Bronchus fibroblast of lung (primary cell): Measurements from ENCODE around the genes PBXIP1, FLAD1 and LENEP.

DNA sequence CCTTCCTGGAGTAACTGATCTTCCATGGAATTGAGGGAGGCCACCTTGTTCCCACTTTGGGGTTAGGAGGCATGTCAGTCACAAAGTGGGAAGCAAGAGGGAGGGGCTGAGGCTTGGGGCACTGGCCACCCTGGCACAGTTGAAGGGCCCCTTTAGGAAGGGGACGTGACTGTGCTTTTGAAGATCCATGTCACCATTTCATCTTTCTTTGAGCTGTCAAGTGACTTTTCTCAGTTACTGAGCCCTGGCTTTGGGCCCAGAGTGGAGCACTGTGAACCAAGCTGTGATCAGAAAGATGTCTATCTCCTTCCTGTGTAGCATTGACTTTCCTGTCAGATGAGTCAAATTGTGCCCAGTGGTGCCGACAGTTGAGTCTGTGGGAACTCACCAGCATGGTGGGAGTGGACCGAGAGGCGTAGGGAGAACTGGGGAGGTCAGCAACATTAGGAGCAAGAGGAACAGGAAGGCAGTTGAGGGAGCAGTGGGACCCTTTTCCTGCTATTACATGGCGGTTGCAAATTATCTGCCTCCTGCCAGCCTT is 38.4 kb upstream of the TDRD10 start:
- RAMPAGE, long total RNA = no peak

- RAMPAGE, long total RNA = no peak
Observed at GRCh38 chr1:154590240-154590476, 17.8 kb downstream of the ADAR start.

DNA sequence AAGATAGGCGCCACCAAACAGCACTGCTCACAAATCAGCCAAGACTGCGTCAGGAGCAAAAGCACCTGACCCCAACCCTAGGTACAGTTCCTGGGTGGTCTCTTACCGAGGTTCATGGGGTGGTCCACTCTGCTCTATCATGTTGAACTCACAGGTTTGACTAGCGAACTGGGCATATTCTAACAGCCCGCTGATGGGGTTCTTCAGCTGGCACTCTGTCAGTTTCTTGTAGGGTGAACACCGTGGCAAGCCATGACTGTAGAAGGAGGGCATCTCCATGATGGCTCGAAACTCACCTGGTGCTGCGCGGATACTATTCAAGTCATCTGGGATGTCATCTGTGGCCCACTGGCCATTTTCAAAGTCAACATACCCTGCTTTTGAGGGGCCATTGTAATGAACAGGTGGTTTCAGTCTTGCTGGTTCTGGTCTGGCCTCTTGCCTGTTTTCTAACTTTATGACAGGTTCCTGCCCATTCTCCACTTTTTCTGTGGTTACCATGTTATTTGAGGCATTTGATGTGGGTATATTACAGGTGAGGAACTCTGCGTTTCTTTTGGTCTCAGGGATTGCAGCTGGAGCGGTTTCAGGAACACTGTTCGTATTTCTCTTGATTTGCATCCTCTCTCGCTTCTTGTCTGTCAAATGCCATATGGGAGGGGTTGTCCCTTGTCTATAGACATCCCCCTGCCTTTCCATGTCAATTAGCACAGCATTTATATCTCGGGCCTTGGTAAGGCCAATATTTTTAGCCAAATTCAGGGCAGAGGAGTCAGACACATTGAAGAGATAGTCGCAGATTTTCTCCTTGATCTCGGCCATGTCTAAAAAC is 6.8 kb downstream of the ADAR start:
- RAMPAGE, long total RNA = no peak

DNA sequence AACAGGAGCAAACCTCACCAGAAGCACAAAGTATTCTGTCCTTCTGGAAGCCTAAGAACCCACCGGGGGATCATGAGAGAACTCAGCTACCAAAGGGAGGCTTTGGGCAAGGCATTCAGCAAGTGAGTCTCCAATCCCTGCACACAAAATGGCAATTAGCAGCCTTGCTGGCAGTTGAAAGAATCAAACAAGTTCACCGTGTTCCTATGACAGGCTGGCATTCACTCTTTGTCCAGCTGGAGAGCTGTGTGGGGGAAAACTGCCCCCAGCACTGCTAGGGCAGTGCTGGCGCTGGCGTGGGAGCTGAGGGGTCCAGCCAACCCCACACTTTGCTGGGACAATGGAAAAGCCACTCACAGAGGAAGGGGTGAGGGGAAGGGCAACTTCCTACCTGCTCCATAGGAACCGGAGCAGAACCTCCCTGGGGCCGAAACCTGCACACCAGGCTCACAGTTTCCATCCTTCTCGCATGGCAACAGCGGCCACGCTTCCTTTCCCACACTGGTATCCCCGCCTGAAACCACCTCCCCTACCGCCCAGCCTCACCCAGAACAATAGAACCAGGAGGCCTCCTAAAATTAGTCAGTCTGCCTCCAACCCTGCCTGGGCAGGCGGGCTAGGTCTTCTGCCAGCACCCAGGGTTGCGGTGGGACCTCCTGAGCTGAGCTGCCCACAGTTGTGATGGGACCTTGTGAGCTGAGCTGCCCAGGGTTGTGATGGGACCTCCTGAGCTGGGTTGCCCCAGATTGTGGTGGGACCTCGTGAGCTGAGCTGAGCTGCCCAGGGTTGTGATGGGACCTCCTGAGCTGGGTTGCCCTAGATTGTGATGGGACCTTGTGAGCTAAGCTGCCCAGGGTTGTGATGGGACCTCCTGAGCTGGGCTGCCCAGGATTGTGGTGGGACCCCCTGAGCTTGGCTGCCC is 26.9 kb upstream of the KCNN3 start:
- RAMPAGE, long total RNA = no peak

- RAMPAGE, long total RNA = no peak
Observed at GRCh38 chr1:154955701-154956643, at the start of gene PBXIP1. PBXIP1 (minus strand) TSS chr1:154956099.

DNA sequence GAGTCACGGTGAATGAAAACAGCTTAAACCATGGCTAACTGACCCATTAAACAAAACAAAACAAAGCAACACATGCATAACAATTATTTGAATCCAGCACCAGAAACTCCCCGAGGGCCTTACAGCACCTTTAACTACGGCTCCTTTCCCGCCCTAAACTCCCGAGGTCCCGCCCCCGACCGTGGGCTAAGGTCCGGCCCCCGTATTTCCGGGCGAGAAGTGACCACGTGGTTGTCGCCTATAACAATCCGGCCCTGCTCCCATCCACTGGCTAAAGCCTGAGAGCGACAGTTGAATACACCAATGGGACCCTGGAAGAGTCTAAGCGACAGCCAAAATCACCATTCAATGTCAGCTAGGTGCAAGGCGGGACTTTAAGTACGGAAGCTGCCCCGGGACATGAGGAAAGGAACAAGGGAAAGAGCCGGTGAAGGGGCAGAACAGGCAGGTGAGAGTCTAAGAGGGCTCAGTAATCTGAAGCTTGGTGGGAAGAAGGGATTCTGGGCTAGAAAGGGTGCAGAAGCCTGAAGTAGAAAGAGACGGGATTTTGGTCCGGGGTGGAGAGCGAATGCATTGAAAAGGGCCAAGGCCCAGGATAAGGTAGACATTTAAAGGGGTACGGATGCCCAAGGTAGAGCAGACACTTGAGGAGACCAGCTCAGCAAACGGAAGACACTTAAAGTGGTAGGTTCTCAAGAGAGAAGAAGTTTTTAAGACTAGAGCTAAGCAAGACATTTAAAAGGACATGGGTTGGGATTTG is at the start of gene FLAD1:
FLAD1 (plus strand) TSS at position 395 of the 760 bp plus-strand sequence.
- RAMPAGE, long total RNA = start-site peak on the plus strand centred at position 410 of the sequence, 36 bp wide, 96 and 165 reads in 2 replicates

GRCh38 chr1:154987213-154988479 is 4.5 kb downstream of the FLAD1 start:
- RAMPAGE, long total RNA = no peak

DNA sequence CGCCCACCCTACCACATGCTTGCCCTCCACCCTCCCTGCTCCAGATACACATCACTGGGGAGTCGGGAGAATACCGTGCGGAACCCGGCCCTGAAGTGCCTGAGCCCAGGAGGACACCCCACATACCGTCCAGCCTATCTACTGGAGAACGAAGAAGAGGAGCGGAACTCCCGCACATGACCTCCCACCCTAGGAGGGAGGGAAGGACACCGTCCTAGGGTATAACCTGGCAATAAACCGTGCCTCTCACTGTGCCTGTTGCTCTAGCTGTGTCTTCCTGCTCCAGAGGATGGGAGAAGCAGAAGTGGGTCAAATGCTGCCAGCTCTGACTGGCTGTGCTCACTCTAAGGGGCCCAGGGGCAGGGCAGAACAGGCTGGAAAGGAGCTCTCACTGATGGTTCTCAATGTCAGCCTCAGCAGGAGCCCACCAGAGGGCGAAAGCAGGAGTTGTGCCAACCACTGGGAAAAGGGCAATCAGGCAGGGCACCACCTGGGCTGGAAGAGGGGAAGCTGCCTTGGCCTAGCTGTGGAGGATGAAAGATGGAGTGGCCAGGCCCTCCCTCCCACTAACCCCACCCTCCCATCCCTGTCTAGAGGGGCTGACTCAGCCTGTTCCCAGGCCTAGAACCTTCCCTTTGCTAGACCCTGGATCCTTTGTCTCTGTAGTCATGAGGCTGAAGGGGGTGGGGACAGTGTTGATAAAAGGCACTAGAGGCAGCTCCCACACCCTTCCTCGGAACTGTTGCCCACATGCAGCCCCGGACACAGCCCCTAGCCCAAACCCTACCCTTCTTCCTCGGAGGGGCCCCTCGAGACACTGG is at the start of gene LENEP:
LENEP (plus strand) TSS at position 729 of the 821 bp plus-strand sequence.
- RAMPAGE, long total RNA = no peak

- RAMPAGE, long total RNA = no peak
Observed at GRCh38 chr1:155000435-155001630, 1.8 kb upstream of the ZBTB7B start.

GRCh38 chr1:155007348-155007840 is 4.8 kb downstream of the ZBTB7B start:
- RAMPAGE, long total RNA = no peak

DNA sequence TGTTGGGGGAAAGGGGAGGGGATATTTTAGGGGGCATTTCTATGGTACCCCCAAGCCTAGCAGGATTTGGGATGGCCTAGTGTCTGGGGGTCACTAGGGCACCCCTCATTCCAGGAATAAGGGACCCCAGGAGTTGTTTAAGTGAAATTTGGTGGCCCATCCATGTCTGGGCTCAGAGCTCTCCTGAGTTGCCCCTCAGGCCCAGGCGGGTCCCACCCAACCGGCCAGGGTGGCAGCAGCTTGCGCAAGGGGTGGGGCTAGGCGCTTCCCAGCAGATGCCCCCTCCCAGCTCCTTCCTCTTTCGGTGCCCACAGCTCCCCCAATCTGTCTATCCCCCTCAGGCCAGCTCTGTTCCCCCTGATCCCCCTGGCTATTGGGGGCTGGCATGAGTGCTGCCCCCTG is 5.2 kb downstream of the ZBTB7B start:
- RAMPAGE, long total RNA = no peak

DNA sequence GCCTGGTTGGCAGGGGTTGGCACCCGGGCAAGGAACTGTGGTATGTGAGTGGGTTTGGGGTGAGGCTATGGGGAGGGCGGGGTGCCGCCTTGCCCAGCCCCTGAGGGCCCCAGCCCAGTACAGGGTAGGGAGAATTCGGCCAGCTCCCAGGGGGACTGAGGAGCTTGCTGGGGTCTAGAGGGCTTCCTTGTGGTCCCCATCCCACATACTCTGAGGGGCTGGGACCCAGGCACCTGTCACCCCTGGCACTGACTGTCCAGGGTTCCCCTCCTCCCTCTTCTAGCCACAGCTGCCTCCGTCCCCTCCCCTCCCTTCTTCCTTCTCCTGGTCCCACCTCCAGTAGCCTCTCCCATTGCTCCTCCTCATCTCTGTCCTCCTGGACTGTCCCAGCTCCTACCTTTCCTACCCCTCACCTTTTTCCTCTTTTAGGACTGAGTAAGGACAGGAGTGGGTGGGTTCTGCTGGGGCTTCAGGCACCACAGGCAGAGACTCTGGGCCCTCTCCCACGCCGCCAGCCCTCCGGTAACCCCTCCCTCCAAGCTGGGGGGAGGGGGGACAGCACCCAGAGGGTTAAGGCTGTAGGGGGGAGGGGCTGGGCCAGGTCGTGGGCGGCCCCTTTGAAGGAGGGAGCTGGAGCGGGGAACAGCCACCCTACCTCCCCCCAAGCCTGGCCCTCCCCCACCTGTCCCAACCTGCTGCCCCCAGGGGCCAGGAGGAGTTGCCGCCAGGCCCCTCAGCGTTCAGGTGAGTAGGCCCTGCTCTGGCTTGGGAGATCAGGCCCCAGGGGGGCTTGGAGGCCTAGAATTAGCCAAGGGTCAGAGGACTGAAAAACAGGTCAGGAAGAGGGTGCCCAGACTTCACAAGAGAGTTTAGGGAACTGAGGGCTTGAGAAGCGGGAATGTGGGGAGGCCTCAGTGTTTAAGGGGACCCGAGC is 5.9 kb downstream of the ZBTB7B start:
- RAMPAGE, long total RNA = no peak

DNA sequence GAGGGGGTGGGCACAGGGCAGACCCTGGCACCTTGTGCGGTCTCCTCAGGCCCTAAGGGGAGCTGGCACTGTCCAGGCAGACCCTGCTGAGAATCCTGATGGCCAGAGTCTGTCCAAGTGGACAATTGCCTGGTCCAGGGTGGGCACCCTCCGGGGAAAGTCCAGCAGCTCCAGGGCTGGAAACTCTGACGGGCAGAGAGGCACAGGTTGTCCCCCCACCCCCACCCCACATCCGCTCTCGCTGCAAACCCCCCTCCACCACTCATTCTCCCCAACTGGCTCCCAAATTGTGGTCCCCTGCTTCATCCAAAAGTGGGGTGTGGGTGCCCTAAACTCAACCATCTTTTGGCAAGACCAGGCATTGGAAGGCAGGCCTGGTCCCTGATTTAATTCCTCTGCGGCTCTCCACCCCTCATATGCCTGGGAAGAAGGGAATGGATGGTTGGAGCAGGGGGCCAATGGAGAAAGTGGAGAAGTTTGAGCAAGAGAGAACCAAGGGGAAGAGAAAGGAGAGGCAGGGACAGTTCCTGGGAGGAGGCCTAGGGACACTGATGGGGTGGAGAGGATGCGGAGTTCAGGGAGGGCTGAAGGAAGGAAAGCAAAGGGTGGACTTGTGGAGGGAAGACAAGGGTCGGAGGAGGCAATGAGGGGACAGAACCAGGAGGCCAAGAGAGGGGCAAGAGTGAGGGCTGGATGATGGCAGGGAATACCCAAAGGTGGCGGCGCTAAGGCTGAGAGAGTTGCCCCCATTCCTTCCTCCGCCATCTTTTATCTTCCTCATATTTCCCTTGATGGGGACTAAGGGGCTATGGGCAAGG is 7.0 kb downstream of the ZBTB7B start:
- RAMPAGE, long total RNA = no peak

GRCh38 chr1:155016953-155017902 is 14.6 kb downstream of the ZBTB7B start:
- RAMPAGE, long total RNA = no peak

- RAMPAGE, long total RNA = no peak
Observed at GRCh38 chr1:155017903-155018164, 15.2 kb downstream of the ZBTB7B start.

DNA sequence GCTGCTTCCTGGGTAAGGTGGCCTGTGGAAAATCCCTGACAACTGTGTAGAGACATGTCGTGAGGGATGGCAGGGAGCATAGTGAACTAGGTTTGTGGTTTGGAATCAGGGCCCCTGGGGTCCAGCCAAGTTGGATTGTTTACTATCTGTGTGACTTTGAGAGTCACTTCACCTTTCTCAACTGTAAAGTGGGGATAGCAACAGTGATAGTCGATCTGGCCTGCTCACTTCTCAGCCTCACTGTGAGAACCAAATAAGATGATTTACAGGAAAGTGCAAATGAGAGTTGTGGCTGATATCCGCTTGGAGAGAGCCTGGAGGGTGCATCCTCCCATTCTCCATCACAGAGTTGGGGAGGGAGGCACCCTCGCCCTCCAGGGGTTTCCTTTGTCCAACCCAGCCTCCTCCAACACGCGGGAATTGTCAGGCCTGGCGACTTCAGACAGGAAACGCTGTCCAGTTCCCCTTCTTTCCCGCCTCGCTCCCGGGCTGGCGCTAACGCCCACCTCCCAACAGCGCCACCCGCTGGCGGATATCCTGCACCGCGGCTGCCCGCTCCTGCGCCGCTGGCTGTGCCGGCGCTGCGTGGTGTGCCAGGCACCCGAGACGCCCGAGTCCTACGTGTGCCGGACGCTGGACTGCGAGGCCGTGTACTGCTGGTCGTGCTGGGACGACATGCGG is 875 bp upstream of the ADAM15 start:
- RAMPAGE, long total RNA = no peak

GRCh38 chr1:155085605-155086090 is 7.0 kb downstream of the EFNA3 start:
- RAMPAGE, long total RNA = no peak

DNA sequence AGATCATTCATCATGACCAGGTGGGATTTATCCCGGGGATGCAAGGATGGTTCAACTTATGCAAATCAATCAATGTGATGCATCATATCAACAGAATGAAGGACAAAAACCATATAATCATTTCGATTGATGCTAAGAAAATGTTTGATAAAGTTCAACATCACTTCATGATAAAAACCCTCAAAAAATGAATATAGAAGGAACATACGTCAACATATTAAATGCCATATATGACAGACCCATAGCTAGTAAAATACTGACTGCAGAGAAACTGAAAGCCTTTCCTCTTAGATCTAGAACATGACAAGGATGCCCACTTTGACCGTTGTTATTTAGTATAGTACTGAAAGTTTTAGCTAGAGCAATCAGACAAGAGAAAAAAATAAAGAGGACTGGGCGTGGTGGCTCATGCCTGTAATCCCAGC is 13.3 kb upstream of the DPM3 start:
- RAMPAGE, long total RNA = no peak

GRCh38 chr1:155195140-155195633 is 12.5 kb downstream of the THBS3 start:
- RAMPAGE, long total RNA = no peak

DNA sequence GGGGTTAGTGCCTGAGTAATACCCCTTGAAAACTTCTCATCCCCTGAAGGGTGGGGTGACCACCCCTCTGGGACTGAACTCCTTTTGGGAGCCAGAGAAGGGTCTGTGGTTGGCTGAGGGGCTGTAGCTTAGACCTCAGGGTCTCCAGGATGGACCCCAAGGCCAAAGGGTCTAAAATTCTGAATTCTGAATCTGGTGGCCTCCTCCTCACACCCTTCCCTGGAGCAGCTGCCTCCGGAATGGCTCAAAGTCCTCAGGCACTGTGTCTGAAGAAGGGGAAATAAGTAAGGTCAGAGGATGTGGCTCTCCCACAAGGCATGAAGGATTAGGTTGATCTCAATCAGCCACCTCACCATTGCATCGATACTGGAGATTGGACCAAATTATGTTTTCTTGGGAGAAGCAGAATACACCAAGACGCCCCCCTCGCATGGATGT is 12.0 kb downstream of the THBS3 start:
- RAMPAGE, long total RNA = no peak